T47D (cell line): ENCODE data around the gene PDLIM4.

GRCh38 chr5:127706672-127707966 lies 3.9 kb downstream of the CCDC192 start:
- RRBS = no CpG with 5 or more reads among the region's 9 CpGs

GRCh38 chr5:127752374-127753427 lies 49.5 kb downstream of the CCDC192 start:
- RRBS = no CpG with 5 or more reads among the region's 35 CpGs

GRCh38 chr5:127867313-127867789 lies 164.2 kb downstream of the CCDC192 start:
- RRBS = no CpG with 5 or more reads among the region's 4 CpGs

- RRBS = no CpG with 5 or more reads among the region's 1 CpG
Measured at GRCh38 chr5:128115912-128116159, 32.3 kb downstream of the SLC12A2 start.

DNA sequence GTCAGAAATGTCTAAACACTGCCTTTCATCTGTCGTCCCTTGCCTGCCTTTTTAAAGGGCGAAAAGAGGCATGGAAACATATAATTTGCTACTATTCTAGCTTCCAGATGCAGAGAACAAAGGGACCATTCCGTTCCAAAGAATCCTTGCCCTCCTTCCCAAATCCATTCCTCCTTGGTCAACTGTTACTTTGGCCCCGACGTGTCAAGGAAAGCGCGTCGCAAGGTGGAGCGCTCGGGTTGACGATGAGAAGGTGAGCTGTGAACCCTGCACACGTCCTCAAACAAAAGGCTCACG lies 1.4 kb downstream of the FBN2 start:
- RRBS = no CpG with 5 or more reads among the region's 13 CpGs

GRCh38 chr5:130219745-130220217 lies 315.5 kb downstream of the CHSY3 start:
- RRBS = no CpG with 5 or more reads among the region's 2 CpGs

GRCh38 chr5:130897356-130898399 lies 267.4 kb downstream of the HINT1 start:
- RRBS = no CpG with 5 or more reads among the region's 32 CpGs

GRCh38 chr5:131250684-131251144 lies 13.1 kb upstream of the CDC42SE2 start:
- RRBS = no CpG with 5 or more reads among the region's 2 CpGs

DNA sequence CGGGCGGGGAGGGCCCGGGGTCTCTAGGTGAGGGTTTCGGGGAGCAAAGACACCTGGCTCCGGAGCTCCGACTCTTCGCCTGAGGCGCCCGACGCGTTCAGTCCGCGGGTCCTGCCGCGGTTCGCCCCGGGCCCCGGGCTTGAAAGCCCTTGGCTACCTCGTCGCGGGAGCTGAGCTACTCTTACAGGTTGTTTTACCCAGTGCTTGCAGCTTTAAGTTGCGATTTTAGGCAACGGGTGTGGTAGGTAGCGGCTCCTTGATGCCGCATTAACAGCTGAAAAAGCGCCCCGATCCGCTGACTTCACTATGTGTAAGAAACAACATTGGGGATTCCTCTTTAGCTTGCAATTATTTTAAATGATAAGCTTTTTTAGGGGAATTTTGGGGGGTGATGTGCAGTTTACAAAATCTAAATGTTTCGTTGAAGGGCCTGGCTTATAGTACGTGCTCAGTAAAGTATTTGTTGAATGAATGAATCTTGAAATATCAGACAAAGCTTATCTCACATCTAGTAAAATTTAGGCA lies 757 bp downstream of the CDC42SE2 start:
- RRBS = 2% methylated on average over 15 of the region's 30 CpGs

GRCh38 chr5:131375187-131375818 lies 111.5 kb downstream of the CDC42SE2 start:
- RRBS = no CpG with 5 or more reads among the region's 2 CpGs

GRCh38 chr5:131382211-131382781 lies 118.4 kb downstream of the CDC42SE2 start:
- RRBS = no CpG with 5 or more reads among the region's 1 CpG

DNA sequence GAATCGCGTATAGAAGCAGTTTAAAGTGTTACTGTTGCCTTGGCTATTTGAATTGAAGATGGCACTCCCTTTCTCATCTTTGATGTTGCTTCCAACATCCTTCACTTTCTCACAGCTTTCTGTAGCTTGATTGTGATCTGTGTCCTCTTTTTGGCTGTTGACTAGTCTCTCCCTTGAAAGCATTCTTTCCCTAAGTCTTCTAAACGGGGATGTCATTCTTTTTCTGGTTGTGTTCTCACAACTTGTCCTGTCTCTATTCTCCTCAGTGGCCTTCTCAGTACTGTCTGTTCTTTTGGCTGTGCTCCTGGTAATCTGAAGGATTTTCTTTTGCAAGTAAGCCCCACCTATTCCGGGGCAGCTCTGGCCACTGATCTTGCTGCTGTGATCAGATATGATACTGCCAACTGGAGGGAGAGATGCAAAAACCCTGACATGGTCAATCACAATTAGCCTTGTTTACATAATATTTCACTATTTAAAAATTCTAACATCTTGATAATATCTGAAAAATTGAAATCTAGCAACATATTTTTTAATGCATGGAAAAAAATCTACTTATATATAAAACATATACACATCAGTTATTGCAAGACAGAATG lies 172.2 kb downstream of the CDC42SE2 start:
- RRBS = no CpG with 5 or more reads among the region's 4 CpGs

DNA sequence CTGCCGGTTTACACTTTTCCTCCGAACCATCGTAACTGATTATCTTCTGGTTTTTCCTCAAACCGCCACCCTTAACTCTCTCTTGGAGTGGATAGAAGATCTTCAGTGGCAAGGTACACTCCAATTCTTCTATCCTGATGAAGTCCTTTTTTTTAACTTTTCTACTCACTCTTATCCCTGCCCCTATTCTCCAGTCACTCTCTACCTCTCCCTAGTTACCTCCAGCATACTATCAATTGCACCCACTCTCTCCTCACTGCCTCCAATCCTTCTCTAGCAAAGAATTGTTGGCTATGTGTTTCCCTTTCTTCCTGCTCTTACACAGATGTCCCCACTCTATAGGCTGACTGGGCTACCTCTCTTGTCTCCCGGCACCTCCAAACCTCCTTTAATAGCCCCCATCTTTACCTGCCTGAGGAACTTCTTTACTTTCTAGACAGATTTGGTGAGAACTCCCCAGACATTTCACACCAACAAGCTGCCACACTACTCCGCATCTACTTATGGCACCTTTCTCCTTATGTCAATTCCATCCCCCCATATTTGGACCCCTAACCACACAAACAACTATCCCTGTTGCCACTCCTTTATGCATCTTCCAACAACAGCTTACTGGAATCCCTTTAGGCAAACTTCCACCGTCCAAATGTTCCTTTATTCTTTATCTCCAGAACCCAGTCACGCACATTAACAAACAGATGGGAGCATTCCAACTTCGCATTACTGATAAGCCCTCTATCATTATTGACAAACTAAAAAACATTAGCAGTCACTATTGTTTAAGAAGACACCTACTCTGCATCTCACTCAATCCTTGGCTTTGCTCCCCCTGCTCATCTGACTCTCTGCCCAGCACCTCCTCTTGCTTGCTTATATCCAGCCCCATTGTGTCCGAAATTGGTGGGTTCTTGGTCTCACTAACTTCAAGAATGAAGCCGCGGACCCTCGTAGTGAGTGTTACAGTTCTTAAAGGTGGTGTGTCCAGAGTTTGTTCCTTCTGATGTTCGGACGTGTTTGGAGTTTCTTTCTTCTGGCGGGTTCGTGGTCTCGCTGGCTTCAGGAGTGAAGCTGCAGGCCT lies 56.6 kb downstream of the RAPGEF6 start:
- RRBS = no CpG with 5 or more reads among the region's 18 CpGs

DNA sequence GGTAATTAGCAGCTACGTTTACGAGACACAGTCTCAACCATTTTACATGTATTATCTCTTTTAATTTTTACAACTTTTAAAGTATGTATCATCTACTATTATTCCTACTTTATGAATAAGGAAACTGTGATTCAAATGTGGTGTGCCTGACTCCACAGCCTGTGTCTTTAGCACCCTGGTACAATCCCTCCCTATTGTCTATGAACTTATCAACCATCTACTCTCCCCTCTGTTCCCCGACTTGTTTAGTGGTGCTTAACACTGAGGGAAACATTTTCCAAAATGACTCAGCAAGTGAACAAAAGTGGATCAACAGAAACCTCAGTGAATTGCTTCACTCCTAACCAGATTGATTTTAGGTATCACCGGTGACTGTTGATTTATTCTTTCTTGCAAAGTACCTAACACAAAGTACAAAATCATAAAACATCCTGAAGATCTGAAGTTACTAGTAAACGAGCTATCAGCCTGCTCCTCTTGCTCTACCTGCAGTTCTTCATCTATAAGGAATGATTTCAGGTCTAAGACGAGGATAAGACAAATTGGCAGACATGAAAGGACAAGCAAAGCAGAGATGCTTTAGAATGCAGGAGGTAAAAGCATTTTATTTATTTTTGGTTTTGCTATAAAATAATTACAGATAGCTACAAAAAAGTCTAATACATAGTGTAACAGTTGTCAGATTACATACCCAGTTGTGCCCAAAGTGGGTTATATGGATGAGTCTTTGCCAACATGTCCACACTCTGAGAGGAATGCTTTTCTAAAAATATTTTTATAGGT lies 42.2 kb upstream of the RAPGEF6 start:
- RRBS = no CpG with 5 or more reads among the region's 6 CpGs

DNA sequence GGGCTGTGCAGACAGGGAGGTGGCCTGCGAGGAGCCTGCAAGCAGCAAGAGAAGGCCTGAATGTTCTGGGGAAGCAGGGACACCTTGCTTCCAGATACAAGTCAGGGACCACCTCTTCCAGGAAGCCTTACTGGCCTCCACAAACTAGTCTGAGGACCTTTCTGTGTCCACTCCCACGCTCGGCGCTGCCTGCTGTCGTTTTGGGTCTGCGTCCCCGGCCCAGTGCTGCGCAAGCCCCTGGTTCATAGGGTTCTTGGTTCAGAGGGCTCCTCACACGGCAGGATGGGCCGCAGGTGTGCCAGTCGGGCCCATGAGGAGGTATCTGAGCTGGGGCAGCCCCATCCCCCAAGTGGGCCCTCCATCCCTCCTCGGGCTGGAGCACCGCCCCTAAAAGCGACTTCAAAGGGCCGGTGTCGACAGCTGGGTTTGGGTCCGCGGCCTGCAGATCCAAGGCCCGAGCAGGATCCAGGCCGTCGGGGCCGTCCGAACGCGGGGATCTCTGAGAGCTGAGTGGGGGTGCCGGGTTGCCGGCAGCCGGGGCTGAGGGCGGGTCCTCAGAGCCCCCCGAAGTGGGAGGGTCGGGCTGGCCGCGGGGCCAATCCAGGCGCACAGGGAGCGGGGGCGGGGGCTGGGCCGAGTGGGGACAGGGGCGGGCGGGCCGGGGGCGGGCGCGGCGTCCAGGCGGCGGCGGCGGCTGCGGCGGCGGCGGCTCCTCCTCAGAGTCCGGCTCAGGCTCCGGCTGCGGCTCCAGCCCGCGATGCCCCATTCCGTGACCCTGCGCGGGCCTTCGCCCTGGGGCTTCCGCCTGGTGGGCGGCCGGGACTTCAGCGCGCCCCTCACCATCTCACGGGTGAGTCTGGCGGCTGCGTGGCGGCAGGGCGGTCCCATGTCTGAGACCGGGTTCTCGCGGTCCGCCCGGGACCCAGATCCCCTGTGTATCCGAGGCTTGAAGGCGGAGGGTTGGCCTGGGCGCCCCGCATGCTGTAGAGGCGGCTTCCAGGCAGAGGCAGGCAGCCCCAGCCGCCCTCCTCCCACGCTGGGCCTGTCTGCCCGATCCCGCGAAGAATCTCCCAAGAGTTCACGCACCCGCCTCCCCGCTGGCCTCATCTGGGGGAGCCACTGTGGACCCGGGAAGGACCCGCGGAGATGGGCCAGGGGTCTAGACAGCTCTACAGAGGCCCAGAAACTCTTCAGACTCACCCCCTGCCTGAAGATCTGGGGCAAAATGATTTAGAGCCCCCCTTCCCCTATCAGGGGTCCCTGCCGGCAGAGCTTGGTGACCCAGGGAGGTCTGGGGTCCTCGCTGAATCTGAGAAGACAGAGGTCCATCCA lies at the start of gene PDLIM4:
TSS of gene PDLIM4 (plus strand) at position 719 of the 1,332 bp plus-strand sequence.
- RRBS = 90% methylated on average over 29 of the region's 94 CpGs

GRCh38 chr5:132278290-132278857 lies 15.8 kb upstream of the SLC22A4 start:
- RRBS = no CpG with 5 or more reads among the region's 2 CpGs

DNA sequence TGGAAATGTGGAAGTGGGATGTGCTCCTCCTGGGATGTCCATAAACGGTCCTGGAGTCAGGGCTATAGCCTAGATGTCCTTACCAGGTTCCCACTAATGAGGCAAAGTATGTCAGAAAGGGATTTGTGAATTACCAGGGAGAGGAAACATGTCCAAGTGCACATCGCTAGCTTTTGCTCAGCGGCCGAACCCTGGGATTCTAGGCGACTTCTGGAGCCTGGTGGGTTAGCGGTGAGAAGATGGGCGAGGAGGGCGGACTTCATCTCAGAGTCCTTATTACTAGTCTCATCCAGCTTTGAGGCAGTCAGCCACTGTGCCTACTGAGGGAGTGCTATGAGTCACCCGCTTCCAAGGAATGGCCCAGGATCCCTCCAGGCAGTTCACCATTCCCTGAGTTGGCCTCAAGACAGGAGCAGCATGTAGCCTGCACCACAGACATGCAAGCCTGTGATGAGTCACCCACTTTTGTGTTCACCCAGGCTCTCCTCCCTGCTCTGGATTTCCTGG lies 20.0 kb downstream of the SLC22A5 start:
- RRBS = no CpG with 5 or more reads among the region's 9 CpGs

DNA sequence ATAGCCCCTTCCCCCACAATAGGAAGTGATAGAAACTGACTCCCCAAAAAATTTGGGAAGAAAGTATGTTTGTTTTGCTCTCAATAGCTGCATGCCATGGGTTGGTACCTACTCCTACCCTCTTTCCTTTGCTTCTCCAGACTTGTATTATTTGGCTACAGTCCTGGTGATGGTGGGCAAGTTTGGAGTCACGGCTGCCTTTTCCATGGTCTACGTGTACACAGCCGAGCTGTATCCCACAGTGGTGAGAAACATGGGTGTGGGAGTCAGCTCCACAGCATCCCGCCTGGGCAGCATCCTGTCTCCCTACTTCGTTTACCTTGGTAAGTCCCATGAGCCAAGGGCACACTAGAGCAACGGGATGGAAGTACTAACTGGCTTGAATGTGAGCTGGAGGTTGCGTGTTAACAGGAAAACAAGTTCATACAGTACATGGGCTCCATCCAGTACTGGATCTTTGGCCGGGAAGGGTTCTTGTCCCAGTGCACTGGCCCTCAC lies 22.8 kb downstream of the SLC22A5 start:
- RRBS = no CpG with 5 or more reads among the region's 8 CpGs

- RRBS = no CpG with 5 or more reads among the region's 1 CpG
Measured at GRCh38 chr5:132414644-132414899, 45.1 kb downstream of the SLC22A5 start.